Right atrium auricular region (tissue), 2 donors: ENCODE measurements around the gene FKBP9.

DNA sequence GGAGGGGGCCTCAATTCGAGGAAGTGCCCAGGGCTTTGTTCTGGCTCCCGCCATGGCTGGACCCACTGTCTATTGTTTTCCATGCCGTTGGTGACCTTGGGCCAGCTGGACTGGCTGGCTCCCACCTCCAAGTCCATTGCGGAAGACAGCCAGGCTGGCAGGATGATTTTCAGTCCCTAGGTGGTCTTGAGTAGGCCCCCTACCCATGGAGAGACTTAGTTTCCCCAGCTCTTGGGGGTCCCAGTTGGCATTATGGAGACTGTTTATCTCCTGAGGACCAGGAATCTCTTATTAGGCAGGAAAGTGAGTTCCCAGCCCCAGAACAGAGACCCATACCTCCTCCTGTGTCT is 13.1 kb upstream of the AQP1 start:
- PRO-cap, result no peak
- RAMPAGE, long total RNA, 2 experiments, result no peak in any of the 2 experiments

DNA sequence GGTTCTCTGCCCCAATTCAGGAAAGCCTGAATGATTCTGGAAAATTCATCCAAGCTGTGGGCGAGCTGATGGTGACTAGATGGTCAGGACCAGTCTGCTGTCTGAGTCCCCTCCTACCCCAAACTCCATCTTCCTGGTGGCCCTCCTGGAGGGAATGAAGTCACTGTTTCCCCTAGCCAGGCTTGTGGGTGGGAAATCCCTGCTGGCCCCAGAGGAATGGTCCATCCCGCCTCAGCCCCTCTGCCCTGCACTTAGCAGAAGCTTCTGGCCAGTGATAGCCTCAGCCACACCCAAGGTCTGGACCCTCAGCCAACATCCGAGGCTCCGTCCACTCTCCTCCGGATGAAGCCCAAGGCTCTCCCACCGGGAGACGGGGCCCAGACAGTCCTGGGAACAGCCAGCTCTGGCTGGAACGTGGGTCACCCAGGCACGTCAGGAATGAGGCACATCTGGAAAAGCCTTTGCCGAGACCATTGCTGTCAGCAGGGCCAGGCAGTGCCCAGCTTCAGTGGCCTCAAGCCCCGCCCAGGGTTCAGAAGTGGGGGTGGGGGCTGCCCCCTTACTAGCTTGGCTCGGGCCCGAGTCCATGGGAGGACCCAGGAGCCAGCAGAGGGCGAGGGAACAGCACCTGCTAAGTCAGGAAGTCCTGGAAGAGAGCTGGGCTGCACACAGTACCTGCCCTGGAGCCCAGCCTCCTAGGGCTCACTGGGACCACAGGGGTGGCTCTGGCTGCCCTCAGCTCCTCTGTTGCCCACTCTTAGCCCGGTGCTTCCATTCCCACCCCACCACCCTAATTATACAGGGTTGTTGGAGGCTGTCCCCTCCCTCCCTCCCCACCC is 3.8 kb upstream of the AQP1 start:
- PRO-cap, result no peak
- RAMPAGE, long total RNA, 2 experiments, result no peak in any of the 2 experiments

DNA sequence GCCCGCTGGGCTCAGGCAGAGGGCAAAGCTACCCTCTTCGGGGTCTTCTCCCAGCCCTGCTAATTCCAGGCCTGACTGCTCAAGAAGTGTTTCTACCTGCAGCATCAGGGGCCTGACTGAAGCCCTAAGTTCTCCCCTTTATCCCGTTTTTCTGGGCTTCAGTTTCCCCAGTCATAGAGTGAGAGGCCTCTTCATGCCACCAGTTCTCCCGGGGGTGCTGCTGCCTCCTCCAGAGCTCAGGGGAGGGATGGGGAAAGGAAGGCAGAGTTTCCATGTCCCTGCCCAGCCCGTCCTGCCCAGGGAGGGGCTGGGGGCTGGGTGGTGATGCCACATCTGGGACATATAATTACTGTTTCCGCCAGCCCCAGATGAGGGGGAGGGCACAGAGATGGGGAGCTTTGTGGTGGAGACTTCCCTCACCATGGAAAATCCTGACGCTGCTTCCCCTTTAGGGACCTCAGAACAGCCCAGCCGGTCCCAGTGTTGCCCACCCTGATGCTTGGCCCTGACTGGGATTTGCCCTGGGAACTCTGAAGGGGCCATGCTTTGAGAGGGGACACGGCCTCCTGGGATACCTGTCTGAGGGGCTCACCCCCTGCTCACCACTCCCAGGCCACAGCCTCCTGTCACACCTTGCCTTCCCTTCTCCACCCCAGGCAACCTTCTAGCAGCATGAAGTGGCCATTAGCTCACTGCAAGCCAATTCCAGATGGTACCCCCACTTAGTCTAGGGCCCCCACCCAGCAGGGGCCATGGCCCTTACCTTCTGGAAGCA is 4.2 kb downstream of the AQP1 start:
- PRO-cap, result no peak
- RAMPAGE, long total RNA, 2 experiments, result no peak in any of the 2 experiments

DNA sequence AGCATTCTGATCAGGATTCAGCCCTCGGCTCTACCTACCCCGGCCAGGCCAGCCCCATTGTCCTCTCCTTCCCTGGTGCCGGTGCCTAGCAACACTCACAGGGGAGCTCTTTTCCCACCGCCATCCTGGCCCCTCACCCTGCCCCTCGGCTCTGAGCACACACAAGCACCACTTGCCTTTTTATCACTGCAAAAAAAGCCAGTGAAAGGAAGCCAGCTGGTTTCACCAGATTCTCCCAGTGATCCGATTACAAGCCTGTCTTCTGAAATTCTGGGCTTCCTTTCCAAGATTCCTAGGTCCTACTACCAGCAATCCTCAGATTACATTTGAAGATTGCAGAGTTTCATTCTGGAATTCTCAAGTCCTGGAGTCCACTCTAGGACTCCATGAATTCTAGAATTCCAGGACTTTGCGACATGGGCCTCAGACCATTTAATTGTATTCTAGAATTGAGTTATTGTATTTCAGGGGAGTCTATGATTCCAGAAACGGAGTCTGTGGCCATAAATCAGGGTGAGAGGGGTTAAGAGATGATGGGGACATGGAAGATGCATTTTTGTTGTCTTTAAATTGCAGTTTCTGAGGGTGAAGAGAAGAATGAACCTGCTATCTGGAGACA is 8.8 kb upstream of the ADCYAP1R1 start:
- PRO-cap, result no peak
- RAMPAGE, long total RNA, 2 experiments, result no peak in any of the 2 experiments

- PRO-cap, result no peak
- RAMPAGE, long total RNA, 2 experiments, result no peak in any of the 2 experiments
Observed at GRCh38 chr7:31464592-31465032, 49.3 kb upstream of the ITPRID1 start.

- PRO-cap, result no peak
- RAMPAGE, long total RNA, 2 experiments, result no peak in any of the 2 experiments
Observed at GRCh38 chr7:31947936-31948273, 122.3 kb downstream of the PDE1C start.

GRCh38 chr7:32298635-32299713 is 191.2 kb downstream of the LSM5 start:
- PRO-cap, result unidirectional peak, minus-strand start at chr7:32298804; unidirectional peak, minus-strand start at chr7:32299010
- RAMPAGE, long total RNA, 2 experiments, result no peak in any of the 2 experiments

- PRO-cap, result no peak
- RAMPAGE, long total RNA, 2 experiments, result no peak in any of the 2 experiments
Observed at GRCh38 chr7:32669543-32670044, 174.3 kb downstream of the AVL9 start.

- PRO-cap, result unidirectional peak, minus-strand start at chr7:32942927; unidirectional peak, minus-strand start at chr7:32943208
- RAMPAGE, long total RNA, 2 experiments, result no peak in any of the 2 experiments
Observed at GRCh38 chr7:32942801-32943650, 14.2 kb upstream of the FKBP9 start.

GRCh38 chr7:32957108-32957714 is at the start of gene FKBP9:
FKBP9 (plus strand) TSS chr7:32957440.
- PRO-cap, result bidirectional peak, plus-strand start at chr7:32957418, minus-strand start at chr7:32957223
- RAMPAGE, long total RNA, 2 experiments, result no peak in any of the 2 experiments

GRCh38 chr7:33043457-33043858 is 19.1 kb downstream of the NT5C3A start:
- PRO-cap, result no peak
- RAMPAGE, long total RNA, 2 experiments, result no peak in any of the 2 experiments

- PRO-cap, result no peak
- RAMPAGE, long total RNA, 2 experiments, result no peak in any of the 2 experiments
Observed at GRCh38 chr7:33527058-33527704, 378.2 kb upstream of the BMPER start.

DNA sequence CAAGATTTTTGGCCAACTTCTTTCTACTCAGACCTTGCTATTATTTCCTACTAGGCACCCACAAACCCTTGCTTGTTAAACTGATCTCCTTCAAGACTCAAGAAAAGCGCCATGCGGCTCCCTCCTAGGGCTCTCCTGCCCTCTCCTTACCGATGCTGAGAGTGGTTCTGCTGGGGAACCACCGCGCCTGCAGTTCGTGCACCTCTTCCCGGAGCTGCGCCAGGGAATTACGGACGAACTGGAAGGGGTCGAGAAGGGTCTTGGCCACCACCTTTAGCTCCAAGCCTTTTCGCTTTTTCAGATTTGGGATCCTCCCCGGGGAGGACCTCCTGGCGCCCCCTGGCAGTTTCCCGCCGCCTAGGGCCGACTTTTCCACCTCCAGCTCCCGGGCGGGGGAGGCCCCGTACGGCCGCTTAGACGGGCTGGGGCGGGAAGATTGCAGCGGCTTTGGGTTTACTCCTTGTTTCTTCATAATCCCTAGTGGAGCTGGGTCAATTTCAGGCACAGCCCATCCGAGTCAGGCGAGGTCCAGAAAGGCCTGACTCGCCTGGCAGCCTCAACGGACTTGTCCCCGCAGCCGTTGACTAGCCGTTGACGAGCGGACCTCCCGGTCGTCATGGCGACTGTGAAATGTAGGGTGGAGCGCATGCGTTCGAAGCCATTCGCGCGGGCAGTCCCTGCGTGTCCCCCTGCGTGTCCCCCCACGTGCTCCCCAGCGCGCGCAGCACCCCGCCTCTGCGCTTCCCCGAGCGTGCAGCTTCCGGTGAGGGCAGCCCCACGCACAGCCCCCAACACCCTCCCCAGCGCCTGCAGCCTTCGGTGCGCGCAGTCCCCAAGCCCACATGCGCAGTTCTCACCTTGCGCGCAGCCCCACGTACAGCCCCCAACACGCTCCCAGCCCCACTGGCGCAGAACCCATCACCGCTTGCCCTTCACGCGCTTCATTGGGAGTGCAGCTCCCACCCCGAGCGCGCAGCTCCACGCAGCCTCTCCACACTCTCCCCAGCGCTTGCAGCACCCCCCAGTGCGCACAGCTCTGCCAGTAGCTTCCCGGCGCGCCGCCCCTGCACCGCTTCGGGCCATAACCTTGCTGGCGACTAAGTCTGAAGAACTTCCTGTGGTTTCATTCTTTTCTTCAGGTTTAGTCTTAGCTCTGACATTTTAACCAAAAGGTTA is 67.9 kb downstream of the TBX20 start:
- PRO-cap, result bidirectional peak, plus-strand start at position 944 of the sequence, minus-strand start at position 606 of the sequence
- RAMPAGE, long total RNA, 2 experiments, result start-site peak on the minus strand in 1 of 2 experiments, centred at positions 351 to 614 of the sequence, 69 to 347 reads per replicate

- PRO-cap, result no peak
- RAMPAGE, long total RNA, 2 experiments, result no peak in any of the 2 experiments
Observed at GRCh38 chr7:35625974-35626599, 68.8 kb downstream of the HERPUD2 start.

- PRO-cap, result no peak
- RAMPAGE, long total RNA, 2 experiments, result no peak in any of the 2 experiments
Observed at GRCh38 chr7:35660963-35661486, 33.9 kb downstream of the HERPUD2 start.

DNA sequence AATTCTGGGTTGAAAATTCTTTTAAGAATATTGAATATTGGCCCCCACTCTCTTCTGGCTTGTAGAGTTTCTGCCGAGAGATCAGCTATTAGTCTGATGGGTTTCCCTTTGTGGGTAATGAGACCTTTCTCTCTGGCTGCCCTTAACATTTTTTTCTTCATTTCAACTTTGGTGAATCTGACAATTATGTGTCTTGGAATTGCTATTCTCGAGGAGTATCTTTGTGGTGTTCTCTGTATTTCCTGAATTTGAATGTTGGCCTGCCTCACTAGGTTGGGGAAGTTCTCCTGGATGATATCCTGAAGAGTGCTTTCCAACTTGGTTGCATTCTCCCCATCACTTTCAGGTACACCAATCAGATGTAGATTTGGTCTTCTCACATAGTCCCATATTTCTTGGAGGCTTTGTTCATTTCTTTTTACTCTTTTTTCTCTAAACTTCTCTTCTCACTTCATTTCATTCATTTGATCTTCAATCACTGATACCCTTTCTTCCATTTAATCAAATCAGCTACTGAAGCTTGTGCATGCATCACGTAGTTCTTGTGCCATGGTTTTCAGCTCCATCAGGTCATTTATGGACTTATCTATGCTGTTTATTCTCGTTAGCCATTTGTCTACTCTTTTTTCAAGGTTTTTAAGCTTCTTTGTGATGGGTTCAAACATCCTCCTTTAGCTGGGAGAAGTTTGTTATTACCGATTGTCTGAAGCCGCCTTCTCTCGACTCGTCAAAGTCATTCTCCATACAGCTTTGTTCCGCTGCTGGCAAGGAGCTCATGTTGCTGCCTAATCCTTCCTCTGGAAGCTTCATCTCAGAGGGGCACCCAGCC is 30.5 kb downstream of the HERPUD2 start:
- PRO-cap, result no peak
- RAMPAGE, long total RNA, 2 experiments, result no peak in any of the 2 experiments

GRCh38 chr7:35690454-35691021 is 4.4 kb downstream of the HERPUD2 start:
- PRO-cap, result no peak
- RAMPAGE, long total RNA, 2 experiments, result no peak in any of the 2 experiments

DNA sequence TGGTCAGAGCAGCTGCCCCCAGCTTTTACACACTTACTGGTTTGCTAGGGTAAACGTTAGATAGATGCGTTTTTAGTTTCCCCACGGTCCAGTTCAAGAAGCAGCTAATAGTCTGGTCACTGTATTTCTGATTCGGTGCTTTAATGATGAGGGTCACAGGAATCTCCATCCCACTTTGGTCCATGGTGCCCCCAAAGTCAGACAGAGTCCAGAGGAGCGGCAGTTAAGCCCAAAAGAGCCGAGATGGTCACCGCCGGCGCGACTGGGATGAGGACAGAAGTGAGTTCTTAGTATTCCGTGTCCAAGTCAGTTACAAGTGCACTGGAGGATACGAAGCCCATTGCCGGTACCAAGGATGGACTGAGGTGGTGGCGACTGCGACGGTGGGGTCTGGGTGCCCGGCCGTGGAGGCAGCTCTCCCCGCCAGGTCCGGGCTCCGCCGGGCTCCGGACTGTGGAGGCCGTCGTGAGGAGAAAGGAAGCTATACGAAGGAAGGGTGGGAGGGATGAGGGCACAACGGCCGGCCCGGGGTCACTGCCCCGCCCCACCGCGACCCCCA is 709 bp downstream of the HERPUD2 start:
- PRO-cap, result unidirectional peak, plus-strand start at position 340 of the sequence
- RAMPAGE, long total RNA, 2 experiments, result no peak in any of the 2 experiments

GRCh38 chr7:35890529-35890999 is 89.7 kb downstream of the SEPTIN7 start:
- PRO-cap, result no peak
- RAMPAGE, long total RNA, 2 experiments, result no peak in any of the 2 experiments

DNA sequence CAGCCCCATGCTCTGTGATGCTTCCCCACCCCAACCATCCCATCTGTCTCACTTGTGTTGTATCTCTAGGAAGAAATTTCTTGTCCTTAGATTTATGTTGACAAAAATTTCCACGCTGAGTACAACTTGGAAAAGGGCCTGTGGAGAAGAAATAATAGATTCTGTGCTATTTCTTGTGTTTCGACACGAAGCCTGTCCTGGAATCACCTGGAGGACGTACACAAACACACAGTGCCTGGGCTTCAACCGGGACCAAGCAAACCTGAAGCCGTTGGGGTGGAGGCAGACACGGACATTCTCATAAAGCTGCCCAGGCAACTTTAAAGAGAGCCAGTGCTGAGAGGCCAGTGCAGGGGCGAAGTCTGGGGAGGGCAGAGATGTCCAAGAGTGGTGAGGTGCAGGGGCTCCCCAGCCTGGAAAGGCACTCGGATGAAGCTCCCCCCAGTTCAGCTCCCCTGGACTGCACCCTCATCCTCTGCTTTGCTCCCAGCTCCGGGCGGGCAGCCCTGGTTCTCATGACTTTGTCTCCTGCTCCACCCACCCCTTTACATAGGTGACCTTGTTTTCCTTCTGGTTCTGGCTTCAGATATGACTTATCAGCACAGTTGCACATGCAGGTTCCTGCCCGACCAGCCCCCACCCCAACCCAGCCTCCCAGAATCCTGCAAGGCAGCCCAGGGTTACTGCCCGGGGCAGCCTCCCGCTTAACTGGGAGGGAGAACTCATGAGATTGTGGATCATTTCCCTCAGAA is 60.8 kb upstream of the EEPD1 start:
- PRO-cap, result no peak
- RAMPAGE, long total RNA, 2 experiments, result no peak in any of the 2 experiments